ENCODE measurements around a stretch of chr6.

- PRO-cap, result no peak
Measured at GRCh38 chr6:109236349-109237522, 141.4 kb downstream of the CEP57L1 start.

GRCh38 chr6:109255837-109256569 is 126.3 kb downstream of the CD164 start:
- PRO-cap, result no peak

GRCh38 chr6:109443054-109443880 is 2.7 kb downstream of the SMPD2 start:
- PRO-cap, result no peak

DNA sequence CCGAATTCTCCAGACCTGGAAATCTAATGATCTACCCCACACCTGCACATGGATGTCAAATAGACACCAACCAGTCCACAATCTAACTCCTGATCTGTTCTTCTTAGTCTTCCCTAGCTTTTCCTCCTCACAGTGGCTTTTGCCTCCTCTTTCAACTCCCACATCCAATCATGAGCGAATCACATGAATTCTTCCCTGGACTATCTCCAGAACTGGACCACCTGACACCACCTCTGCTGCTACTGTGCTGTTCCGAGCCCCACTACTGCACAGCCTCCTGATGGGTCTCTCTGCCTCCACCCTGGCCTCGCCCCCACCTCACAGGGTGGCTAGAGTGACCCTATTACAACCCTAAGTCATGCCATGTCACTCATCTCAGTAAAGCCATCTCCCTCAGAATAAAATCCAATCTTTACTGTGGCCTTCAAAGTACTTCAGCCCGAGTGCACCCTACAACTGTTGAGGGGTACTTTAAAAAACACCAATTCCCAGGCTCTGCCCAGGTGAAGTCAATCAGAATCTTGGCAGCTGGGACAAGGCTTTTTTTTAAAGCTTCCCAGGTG is 10.3 kb downstream of the ZBTB24 start:
- PRO-cap, result no peak

DNA sequence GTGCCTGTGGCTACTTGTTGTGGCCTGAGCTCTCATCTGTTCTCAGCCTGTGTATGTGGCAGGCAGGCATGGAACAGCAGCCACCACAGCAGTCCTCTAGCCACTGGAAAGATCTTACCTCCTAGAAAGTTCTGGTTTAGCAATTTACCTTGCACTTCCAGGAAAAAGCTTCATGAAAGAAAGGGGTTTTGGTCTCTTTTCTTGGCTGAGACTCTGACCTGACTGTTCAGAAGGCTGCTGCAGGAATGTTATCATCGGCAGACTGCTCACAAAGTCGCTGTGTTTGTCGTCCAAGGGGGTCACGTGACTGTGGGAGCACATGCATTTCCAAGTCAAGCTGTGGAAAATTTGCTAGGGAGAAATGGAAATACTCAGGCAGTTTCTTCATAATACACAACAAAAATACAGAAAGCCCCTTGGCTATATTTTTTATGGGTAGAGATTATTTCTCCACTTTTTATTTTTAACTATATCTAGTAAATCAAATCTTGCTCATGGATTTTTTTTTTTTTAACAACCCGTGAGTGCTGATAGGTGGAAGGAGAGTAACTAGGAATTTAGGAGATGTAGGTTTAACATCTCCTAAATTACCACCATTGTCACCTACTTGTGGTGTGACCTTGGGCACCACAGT is 110.8 kb upstream of the GPR6 start:
- PRO-cap, result no peak

DNA sequence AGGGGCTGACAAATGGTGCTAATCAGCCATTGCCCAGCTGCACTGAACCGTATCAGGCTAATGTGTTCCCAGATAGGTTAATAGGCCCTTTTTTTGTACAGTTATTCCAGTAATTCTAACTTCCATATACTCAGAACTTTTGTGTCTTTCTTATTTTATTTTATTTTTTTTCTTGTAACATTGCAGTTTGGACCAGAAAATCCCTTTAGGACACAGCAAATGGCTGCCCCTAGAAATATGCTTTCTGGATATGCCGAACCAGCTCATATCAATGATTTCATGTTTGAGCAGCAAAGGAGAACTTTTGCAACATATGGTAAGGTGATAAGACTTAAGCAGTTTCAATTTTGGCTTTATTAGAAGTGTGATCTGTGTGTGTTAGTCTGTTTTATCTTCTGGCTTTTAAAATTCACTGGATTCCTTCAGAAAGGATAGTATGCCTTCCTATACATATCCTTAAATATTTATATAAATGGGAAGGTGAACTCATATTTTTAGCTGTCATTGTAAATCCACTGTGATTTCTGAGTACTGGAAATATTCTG is 21.2 kb downstream of the CDC40 start:
- PRO-cap, result no peak

GRCh38 chr6:110215346-110215875 is 35.2 kb downstream of the CDC40 start:
- PRO-cap, result no peak

- PRO-cap, result no peak
Measured at GRCh38 chr6:110355171-110355433, 3.0 kb downstream of the METTL24 start.

DNA sequence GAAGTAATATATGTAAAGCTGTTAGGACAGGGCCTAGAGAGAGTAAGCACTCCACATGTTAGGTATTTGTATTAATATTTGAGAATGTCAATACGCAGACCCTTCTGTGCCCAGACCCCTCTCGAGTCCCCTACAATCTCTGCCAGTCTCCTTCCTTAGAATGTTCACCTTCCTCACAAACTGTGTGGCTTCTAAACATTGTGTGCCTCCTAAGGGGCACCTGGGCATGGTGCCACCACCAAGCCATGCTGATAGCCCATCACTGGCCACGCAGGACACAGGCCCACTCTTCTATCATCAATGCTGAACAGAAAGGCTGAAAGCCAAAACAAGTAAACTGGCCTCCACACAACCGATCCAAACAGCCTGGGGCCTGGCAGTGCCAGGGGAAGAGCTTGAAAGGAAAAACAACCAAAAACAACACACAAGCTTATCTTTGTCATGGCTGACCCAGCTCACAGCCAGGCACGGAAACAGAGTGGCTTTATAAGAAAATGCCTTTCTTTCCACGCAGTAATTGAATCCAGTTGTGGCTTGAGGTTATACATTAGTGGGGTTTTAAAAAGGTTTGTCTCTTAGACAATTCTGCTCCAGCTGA is 65.2 kb upstream of the SLC22A16 start:
- PRO-cap, result no peak

- PRO-cap, result no peak
Measured at GRCh38 chr6:110549301-110549851, 73.0 kb upstream of the SLC22A16 start.

DNA sequence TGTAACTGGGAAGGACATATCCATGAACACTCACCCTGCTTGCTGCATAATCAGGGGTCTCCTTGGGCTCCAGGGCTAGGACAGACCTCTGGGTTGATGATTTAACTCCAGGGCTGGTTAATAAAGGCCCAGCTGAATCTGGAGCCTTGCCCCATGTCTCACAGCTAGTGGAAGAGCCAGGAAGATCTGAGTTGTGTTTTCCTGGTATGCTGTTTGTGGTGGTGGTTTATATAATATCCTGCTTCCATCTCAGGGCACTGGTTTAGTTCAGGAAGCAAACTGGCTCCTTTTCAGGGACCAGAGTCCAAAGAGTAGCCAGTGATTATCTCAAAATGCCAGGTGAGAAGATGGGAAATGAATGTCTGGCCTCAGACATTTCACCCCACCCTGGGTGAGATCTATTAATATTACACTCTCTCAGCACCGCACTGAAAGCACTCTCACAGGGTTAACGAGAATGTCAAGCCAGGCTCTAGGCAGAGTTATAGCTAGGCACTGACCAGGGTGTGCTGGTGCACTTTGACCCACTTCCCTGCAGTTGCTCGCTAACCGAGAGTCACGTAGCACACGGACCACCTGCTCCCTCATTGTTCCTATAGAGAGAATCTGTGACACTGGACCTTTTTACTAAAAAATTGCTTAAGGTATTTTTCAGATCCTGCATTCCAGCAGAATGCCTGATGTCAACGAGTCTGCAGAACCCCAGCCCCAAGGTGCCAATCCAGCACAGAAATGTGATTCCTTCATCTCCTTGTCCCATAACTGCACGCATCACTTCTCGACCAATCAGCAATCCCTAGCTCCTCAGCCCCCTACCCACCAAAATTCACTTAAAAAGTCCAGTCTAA is 90.2 kb upstream of the SLC22A16 start:
- PRO-cap, result no peak

- PRO-cap, result no peak
Measured at GRCh38 chr6:110682515-110682762, 132.8 kb downstream of the CDK19 start.

DNA sequence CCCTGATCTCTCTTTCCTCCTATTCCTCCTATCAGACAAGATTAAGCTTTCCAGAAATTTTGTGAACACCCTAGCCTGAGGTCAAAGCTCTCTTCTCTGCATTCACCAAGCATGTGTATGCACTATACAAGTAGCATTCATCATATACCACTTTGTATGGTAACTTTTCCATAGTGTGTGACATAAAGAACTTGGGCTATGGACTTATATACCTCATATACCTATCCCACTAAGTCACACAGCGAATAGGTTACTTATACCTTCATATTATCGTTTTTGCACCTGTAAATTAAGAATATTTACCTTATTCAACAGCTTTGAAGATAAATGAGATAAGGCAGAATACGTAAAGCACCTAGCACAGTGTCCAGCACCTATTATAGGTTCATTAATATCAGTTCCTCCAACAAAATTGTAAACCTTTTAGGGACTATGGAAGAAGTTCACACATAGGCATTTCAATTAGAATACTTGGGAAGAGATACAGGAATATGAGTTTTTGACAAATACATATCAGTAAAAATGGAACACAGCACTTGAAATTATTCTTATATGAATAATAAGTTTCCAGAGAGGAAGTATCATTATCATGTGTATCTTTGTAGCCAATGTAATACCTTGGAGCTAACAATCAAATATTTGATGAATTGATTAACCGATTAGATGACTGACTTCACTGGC is 52.8 kb downstream of the CDK19 start:
- PRO-cap, result no peak

GRCh38 chr6:110897828-110898901 is 23.6 kb downstream of the AMD1 start:
- PRO-cap, result no peak

DNA sequence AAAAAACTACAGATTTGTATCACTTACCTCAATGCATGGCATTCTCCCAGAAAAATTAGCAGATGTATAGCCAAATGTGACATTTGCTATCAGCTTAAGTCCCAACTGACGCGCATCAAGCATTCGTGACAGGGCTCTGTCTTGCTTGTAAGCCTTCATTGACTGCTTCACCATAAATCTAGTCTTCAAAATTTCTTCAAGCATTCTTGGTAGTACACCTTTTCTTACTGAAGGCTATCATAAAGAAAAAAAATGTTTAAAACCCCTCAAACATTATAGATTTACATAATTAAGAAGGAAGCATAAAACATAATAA is 70.3 kb downstream of the MFSD4B start:
- PRO-cap, result no peak

- PRO-cap, result no peak
Measured at GRCh38 chr6:111373829-111374368, 109.1 kb downstream of the REV3L start.

GRCh38 chr6:111374369-111374937 is 108.6 kb downstream of the REV3L start:
- PRO-cap, result no peak

DNA sequence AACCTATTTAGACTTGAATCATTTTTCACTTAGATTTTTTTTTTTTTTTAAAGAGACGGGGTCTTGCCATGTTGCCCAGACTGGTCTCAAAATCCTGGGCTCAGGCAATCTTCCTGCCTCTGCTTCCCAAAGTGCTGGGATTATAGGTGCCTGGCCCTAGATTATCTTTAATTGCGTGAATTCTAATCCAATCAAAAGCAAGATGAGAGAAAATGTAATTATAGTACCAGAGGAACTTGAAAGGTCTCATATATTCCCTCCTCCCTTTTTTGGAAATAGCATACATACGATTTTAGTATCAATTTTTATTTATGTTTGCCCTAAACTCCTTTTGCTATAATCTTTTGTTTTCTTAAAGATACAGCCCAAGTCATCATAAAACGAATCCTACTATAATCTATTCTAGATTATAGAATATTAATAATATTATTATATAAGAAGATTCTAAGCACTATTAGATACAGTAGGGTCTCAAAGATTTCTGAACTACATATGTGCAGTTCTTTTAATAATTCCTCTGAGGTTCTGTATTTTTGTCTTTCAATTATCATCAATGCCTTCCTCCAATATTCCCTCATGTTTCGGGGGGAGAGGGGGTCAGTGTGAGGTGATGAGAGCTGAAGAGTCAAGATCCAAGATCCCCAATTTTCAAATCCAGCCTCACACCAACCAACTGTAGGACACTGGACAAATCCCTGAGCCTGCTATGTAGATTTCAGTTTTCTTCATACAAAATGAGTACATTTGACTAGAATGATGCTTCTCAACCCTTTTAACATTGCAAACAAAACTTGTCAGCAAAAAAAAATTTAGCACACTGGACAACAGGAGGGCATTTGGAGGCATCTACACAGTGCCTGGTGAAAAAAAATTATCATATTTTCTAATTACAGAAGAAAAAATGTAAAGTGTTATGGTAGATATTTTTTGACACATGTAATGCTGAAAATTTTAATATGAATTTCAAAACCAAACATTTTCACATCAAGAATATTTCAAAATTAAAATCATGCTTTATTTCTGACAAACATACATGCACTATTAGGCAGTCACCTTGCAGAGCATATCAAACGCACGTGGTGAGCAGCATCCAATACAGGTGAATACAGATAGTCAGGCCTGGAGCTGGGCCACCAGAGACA is 9.5 kb downstream of the REV3L start:
- PRO-cap, result no peak

- PRO-cap, result no peak
Measured at GRCh38 chr6:111478564-111479416, 4.2 kb downstream of the REV3L start.

- PRO-cap, result no peak
Measured at GRCh38 chr6:111564413-111565231, 41.1 kb downstream of the TRAF3IP2 start.